Neural cell (in vitro differentiated cells): ENCODE measurements around the gene EFCAB11.

- RAMPAGE, long total RNA, result no peak
Observed at GRCh38 chr14:88613895-88614094, 51.0 kb downstream of the ZC3H14 start.

GRCh38 chr14:88845510-88846387, 21.3 kb downstream of the TTC8 start:
- RAMPAGE, long total RNA, result no peak

- RAMPAGE, long total RNA, result no peak
Observed at GRCh38 chr14:88947986-88948452, 123.6 kb downstream of the TTC8 start.

GRCh38 chr14:89012960-89013480, 188.6 kb downstream of the TTC8 start:
- RAMPAGE, long total RNA, result no peak

GRCh38 chr14:89186912-89187553, 230.0 kb downstream of the FOXN3 start:
- RAMPAGE, long total RNA, result no peak

DNA sequence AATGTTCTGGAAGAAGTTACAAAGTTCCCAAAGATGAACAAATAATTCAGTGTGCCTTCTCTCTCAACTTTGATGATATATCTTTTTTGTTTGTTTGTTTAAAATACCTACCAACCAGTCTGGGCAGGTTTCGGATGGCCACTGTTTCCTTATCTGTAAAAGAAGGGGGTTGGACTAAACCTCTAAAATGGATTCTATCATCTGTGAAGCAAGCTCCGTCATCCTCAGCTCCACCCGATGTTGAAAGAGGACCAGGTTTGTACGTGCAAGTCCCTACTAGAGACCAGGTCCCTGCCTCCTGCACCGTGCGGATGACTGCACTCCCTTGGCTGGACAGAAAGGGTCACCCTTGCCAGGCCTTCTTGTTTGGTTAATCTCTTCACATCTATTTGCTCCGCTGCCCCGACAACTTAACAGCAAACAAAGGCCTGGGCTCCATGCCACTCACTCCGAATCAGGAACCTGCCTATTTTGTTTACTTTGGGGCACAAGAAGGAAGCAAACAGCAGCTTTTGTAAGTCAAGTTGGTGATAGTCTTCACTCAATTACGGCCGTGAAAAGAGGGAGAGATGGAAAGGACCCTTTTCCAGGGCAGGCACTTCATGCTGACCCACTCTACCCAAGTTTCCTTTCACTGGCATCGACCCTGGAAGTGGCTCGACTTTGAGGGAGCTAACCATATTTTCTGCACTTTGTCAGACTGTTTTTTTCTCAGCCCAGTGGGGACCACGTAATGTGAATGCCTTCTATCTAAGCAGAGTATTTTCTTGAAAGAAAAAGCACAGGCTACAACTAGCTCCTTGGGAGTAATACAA, 202.8 kb downstream of the FOXN3 start:
- RAMPAGE, long total RNA, result no peak

DNA sequence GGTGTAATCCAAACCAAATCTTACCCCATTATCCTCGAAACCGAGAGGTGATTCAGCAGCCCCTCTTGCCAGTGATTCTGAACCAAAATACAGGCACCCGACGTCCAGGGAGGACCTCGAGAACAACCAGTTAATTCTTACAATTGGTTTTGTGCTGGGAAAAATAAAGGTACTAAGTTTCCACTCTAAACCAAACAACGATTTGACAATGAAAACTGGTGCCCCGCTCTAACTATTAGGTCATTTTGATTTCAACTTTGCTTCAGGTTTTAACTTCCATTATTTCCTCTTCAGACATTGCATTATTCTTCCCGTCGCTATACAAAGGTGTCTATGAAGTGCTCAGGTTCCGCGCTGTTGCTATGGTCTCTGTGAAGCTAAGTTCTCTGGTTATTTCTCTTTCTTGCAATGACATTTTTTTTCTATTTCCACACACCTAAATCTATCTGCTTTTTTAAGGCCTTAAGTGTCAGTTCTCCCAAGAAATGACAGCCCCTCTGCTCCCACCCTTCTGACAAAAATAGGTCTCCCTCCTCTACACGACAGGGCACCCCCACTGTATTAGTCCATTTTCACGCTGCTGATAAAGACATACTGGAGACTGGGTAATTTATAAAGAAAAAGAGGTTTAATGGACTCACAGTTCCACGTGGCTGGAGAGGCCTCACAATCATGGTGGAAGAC, 139.4 kb downstream of the FOXN3 start:
- RAMPAGE, long total RNA, result no peak

DNA sequence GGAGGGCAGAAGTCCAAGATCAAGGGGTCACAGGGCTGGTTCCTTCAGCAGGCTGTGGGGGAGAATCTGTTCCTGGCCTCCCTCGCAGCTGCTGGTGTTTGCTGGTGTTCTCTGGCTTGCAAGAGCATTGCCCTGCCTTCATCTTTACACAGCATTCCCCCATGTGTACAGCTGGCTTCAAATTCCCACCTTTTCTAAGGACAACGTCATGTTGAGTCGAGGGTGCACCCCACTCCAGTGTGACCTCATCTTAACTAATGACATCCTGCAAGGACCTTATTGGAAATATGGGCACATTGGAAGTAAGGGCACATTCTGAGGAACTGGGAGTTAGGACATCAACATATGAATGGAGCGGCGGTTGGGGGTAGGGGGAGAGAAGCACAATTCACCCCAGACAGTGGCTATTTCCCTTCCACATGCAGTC, 123.6 kb downstream of the FOXN3 start:
- RAMPAGE, long total RNA, result no peak

DNA sequence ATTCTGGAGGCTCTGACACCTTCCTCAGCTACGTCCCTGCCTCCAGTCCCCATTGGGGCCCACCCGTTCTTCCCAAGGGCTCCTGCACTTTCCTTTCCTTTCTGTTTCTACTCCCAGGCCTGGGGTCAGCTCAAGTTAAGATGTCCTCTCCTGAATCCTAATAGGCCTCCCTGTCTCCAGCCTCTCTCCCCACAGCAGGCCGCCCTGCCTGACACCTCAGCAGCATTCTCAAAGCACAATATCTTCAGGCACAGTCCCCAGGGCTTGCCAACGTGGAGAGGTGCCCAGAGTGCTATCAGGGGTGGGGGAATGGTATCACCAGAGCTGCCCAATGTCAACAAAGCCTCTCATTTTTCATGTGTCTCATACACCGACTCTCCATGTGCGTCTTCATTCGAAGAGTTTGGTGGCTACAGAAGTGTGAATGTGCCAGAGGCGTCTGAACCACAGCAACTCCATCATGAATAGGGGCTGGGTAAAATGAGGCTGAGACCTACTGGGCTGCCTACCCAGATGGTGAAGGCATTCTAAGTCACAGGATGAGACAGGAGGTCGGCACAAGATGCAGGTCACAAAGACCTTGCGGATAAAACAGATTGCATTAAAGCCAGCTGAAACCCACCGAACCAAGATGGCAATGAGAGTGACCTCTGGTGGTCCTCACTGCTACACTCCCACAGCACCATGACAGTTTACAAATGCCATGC, 122.9 kb downstream of the FOXN3 start:
- RAMPAGE, long total RNA, result no peak

- RAMPAGE, long total RNA, result no peak
Observed at GRCh38 chr14:89351361-89352029, 65.5 kb downstream of the FOXN3 start.

GRCh38 chr14:89402855-89403376, 14.1 kb downstream of the FOXN3 start:
- RAMPAGE, long total RNA, result no peak

GRCh38 chr14:89504568-89504976, 87.5 kb upstream of the FOXN3 start:
- RAMPAGE, long total RNA, result no peak

DNA sequence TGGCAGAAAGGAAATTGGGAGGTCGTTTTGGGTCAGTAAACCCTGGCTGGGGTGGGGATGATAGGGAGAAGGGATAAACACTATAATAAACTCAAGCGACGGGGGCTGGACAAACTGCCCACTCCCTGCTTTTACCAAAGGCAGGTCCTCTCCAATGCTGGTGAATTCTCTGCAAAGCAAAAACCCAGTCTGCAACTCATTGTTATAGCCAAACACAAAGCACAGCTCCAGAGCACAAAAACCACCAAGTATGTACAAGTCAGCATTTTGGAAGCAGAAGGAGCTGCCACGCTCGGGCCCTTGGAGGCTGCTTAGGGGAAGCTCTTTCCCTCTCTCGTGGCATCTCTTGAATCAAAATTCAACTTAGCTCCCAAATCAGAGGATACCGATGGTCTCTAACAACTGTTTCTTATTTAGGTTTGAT, 158.3 kb upstream of the FOXN3 start:
- RAMPAGE, long total RNA, result no peak

GRCh38 chr14:89617427-89617875, 200.4 kb upstream of the FOXN3 start:
- RAMPAGE, long total RNA, result no peak

DNA sequence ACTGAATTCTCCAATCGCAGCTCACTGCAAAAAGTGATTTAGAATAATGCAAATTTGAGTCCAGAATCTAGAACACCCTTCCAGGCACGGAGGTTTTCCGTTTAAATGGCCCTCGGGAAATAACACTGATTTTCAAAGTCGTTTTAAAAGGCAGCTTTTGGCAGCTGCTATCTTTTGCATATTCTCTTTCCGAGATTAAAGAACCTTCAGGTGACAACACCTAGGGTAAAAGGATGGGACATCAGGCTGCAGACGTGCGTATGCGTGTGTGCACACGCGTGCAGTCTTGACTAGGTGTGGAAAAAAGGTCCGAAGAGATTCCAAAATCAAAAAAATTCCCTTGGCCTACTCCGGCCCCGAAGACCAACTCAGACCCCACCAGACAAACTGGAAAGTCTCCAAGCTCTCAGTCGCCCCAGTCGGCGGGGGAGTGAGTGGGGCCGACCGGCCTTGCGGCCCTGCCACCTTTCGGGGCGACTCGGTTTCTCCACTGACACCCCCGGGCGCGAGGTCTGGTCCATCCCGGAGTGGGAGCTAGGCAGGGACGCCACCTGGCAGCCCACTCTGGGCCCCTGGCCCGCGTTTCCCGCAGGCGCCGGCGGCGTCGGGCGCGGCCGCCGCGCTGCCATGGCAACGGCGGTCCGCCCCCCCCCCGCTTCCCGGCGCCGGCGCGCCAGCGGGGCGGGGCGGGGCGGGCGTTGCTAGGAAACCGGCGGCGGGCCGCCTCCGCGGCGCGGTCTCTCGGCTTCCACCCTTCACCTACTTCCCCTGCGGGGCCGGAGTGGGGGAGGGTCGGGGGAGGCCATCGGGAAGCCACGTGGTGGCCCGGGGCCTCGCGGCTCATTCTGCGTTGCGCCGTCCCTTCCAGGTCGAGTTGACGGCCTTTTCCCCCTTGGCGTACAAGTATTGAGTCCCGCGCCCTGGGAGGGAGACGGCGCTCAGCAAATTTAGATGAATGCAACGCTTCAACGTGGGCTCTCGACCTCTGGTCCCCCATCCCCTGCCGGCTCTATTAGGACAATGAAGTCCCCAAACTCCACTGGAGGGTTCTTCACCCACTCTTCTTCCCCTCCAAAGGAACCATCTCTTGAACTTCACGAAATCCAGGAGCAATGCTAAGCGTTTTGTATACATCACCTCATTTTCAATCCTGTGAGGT, 253.1 kb downstream of the EFCAB11 start:
- RAMPAGE, long total RNA, result no peak

- RAMPAGE, long total RNA, result no peak
Observed at GRCh38 chr14:89773850-89774345, 180.6 kb downstream of the EFCAB11 start.

GRCh38 chr14:89792543-89792856, 162.0 kb downstream of the EFCAB11 start:
- RAMPAGE, long total RNA, result no peak

GRCh38 chr14:89792857-89793331, 161.6 kb downstream of the EFCAB11 start:
- RAMPAGE, long total RNA, result no peak

DNA sequence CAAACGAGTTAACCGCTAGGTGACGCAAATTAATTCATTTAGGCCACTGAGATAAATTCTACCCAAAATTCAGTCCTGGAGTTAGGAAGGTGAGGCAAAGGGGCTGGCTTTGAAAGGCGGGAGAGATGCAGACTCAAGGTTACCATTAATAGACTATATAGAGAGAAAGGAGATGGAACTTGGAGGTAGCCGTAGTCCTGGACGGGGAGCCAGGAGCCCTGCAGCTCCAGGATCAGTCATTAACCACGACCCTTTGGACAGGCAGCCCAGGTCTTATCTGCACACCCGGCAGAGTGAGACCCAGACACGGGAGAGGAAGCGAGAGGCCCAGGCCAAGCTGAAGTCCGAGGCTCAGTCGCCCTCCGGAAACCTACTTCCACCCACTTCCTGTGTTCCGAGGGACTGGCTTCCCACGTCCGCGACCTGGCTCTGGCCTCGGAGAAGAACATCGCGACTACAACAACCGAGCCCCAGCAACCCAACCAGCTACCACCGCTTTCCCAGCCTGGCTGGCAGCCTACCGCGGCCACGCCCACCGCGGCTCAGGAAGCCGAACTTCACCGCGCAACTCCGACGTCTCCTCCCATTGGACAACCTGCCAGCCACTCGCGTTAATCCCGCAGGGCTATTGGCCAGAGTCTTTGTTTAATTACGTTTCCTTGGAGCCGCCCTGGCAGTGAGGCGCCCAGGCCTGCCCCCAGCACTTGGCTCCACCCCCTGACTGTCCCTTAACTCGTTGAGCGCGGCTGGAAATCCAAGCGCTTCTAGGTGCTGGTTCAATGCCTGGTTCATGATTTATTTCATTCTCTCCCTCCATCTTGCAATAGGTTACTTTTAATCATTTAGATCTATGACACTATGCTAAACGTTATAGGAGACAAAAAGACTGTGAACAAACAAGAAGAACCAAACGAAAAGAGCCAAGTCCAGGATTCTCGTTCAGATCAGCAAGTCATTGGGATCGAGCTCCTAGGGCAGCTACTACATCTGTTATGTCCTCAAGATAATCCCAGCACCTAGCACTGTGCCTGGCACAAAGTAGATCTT, at the start of gene EFCAB11:
TSS of gene EFCAB11 (minus strand) at position 519 of the 1,047 bp plus-strand sequence.
- RAMPAGE, long total RNA, result start-site peak on the minus strand centred at position 509 of the sequence, 102 bp wide, 353 and 249 reads in 2 replicates

- RAMPAGE, long total RNA, result no peak
Observed at GRCh38 chr14:90299501-90299905, 32.2 kb downstream of the NRDE2 start.